Left ventricle myocardium (tissue), 1 donor: Measurements from ENCODE around the gene CPXM2.

- PRO-cap: no peak
These were observed 35.7 kb upstream of the SPADH start for GRCh38 chr10:122636884-122637459.

- PRO-cap: no peak
These were observed 5.5 kb downstream of the C10orf88 start for GRCh38 chr10:122948519-122948999.

- PRO-cap: no peak
These were observed 3.7 kb downstream of the BUB3 start for GRCh38 chr10:123157920-123158371.

- PRO-cap: no peak
These were observed 87.4 kb downstream of the BUB3 start for GRCh38 chr10:123241156-123242376.

DNA sequence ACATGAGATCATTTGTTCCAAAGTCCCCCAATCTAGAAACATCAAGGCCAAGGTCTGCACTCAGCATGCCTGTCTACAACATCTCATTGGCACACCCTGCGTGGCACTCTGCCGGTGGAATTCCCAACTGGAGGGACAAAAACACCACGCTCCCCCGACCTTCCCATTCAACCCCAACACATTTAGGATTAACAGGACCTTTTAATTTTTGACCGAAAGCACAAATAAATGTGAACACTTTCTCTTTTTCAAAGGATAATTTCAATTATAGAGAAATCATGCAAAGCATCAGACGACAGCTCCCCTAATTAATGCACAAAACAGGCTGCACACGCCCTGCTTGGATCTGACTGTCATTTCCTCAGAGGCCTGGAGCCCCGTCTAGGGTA lies 31.3 kb downstream of the CPXM2 start:
- PRO-cap: no peak

DNA sequence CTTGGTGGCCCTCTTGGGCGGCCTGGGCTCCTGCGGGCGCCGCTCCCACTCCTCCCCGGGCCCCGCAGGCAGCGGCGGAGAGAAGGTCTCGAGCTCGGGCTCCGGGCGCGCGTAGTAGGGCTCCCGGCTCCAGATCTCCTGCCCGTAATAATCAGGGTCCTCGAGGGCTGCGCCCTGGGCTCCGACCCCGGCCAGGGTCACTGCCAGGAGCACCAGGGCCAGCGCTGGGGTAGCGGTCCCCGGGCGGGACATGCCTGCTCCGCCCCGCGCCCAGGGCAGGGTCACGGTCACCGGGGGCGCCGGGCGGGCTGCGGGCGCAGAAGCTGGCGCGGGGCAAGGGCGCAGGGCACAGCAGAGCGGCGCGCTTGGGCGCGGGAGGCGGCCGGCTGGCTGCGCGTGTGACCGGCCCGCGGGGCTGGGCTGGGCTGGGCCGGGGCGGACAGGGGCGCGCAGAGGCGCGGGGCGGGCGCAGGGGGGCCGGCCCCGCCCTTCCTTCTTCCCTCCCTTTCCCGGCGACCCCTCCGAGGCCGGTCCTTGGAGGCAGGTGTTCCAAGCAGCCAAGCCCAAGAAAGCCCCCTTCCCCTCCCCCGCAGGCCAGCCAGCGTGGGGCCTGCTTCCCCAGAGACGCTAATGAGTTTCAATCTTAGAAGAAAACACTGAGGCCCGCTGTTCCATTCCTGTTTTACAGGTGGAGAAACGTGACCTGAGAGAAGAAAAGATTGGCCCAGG lies at the start of gene CPXM2:
Gene CPXM2 (minus strand): TSS at position 400 of the 729 bp plus-strand sequence.
- PRO-cap: unidirectional peak, minus-strand start at position 417 of the sequence

GRCh38 chr10:123906176-123906650 lies 14.6 kb upstream of the CPXM2 start:
- PRO-cap: no peak

DNA sequence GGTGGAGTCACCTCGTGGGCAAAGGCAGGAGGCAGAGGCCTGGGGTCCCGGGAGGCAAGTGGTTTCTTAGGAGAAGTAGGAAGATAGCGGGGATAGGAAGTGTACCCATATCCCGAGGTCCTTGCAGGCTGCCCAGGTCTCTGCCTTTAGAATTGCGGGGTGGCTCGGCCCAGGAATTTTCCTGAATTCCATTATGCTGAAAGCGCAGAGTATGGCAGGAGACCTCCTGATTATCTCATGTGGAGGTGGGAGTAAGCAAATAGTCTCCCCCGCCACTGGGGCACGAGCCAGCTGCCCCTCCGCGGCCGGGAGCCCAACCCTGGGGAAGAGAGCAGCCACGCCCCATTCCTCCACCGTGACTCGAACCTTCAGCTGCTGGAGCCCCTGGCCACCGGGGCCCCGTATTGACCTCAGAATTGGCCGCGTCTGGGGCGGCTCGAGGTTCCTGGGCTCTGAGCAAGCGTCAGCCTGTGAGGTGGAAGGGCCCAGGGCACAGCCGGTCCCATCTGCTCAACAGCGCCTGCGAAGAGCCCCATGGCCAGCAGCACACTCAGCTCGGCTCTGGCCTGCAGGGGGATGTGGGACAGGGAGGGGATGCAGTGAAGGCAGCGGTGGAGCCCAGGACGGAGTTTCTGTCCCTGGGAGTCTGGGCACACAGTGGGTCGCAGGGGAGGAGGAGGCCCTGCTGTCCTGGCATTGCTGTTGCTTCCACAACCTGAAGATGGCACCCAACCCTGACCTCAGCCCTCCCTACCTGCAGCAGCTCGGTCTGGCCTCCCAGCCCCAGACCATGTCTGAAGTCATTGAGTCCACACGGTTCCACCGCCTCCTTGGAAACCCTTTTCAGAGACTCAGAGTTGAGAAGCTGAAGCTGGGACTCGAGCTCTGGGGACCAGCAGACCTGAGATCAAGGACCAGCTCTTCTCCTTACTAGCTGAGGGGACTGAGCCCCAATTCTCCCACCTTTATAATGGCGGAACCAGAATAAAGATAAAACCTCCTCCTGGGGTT lies 97.8 kb downstream of the CHST15 start:
- PRO-cap: no peak

GRCh38 chr10:123997407-123997606 lies 96.1 kb downstream of the CHST15 start:
- PRO-cap: no peak

GRCh38 chr10:124151960-124152525 lies 58.6 kb upstream of the CHST15 start:
- PRO-cap: no peak

DNA sequence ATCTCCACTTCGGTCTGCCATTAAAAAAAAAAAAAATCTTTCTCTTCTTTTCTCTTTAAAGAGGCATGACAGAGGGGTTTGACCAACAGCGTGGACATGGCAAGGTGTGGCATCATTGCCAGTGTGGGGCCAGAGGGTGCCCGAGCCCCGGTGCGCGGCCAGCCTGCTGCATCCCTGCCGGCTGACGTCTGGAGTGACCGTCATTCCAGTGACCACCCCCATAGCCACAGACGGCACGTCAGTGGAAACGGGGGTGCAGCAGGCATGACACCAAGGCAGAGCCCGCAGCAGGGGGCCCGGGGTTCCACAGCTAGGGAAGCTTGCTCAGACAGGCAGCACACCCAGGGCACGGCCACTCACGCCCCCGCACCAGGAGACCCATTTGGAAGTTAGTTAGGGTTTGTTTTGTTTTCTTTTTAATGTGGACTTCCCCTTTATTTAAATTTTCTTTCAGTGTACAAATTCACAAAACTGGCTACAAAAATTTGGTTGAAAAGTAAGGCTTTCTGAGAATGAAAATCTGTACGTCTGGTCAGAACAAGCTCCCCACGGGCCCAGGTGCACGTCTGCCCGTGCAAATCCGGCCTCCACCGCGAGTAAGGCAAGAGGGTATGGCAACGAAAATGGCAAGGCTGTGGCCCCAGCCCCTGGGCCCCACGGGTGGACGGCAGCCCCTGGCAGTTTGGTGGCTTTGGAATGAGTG lies 124.4 kb downstream of the FAM53B start:
- PRO-cap: no peak

DNA sequence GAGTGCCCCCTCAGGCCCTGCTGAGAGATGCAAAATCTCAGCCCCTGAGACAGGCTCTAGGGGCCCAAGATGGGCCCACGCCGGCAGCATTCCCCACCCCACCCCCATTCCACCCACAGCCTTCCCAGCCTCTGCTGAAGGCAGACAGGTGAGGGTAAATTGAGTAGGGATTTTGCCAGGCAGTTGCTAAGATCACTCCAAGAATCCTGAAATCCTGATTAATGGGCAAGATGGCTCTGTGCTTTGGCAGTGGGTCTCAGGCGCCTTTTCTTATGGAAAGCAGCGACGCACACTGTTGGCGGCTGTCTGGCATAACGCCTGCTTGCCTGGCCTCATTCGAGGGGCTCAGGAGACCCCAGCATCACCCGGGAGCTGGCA lies 98.8 kb downstream of the FAM53B start:
- PRO-cap: no peak

DNA sequence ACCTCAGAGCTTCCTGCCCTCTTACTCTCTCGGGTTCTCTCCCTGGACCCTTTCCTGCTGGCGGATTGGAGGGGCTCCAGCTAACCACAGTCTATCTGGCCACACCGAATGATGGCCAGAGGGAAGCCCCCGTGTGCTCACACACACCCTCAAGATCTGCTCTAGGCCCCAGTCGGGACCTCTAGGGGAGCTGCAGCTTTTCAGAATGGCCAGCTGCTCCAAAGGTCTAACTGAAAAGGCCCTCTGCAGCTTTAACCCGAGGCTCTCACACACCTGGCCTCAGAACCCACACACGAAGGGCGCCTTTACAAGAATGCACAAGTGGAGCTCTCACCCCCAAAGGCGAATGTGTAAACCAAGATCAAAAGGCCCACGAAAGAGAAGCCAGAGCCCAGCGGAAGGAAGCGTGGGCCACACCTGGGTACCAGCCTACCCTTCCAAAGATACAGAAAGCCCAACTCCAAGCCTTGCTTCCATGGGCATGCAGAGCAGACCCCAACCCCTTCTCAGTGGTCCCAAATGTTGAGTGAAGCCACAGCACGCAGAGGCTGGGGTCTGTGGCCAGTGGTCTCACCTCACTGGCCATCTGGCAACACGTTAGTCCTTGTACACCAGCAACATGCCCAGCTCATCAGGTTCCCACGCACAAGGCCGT lies 65.3 kb downstream of the FAM53B start:
- PRO-cap: no peak

DNA sequence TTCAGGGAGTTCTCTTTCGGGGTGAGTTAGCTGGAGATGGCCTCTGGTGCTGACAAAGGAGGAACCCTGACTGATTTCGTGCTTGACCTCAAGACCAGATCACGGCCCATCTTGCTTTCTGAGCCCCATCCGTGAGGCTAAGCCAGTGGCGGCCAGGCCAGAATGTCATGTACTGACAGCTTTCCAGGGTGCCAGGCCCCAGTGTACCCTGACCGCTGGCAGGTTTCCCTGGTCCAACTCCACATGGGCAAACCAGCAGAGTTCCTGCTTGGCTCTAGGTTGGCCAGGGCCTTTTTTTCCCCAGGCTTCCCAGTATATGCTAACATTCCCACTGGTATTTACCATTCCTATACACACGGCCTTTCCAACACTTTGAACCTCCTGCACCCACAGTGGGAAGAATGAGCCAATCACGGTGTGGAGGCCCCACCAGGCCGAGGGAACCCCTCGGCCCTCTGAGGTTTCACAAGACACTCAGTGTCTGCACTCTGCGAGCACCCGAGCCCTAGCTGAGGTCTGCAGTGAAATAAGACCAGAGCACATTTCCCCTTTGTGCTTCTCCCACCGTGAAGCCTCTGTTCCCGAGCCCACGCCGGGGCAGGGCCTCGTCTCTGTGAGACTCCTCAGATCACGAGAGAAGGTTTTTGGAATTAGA lies 44.1 kb downstream of the FAM53B start:
- PRO-cap: bidirectional peak, plus-strand start at position 258 of the sequence, minus-strand start at position 164 of the sequence

DNA sequence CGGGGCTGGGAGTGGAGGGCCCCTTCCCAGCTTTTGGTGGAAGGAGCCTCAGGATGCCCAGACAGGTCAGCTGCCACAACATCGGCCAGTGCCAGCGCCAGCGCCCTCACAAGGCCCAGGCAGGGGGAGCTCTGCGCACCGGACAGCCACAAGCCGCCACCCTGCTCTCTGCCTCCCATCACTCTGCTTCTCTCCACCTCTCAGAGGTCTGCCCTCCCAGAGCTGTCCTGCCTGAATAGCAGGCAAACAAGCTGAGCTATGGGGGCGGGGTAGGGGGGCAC lies 19.9 kb downstream of the FAM53B start:
- PRO-cap: no peak

DNA sequence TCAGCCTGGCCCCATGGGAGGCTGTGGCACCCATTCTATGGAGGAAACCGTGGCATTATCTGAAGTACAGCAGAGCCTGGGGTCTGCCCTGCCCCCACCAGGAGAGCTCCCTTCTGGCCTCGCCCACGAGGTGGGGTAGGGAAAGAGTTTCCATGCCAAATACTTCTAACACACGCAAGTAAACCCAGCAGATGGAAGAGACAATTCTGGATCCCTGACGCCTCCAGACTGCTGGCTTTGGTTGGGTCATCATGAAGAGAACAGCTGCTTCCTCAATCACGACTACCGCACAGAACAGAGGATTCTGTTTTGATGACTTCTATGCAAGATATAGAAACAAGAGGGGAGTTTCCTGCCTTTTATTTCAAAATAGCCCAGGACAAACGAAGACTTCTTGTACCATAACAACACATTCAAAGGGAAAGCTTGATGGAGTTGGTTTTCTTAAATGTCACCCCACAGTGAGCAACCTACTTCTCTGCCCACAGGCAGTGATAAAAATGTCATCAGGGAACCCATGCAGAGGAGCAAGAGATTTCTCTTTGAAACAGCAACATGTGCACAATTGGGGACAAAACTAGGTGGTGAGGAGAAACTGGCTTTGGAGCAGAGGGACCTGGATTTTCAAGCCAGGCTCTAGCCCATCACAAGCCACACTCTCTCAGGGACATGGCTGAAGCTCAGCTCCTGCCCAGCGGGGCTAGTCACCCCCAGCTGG lies 15.7 kb downstream of the FAM53B start:
- PRO-cap: no peak

- PRO-cap: no peak
These were observed 3.6 kb downstream of the FAM53B start for GRCh38 chr10:124740377-124741252.

DNA sequence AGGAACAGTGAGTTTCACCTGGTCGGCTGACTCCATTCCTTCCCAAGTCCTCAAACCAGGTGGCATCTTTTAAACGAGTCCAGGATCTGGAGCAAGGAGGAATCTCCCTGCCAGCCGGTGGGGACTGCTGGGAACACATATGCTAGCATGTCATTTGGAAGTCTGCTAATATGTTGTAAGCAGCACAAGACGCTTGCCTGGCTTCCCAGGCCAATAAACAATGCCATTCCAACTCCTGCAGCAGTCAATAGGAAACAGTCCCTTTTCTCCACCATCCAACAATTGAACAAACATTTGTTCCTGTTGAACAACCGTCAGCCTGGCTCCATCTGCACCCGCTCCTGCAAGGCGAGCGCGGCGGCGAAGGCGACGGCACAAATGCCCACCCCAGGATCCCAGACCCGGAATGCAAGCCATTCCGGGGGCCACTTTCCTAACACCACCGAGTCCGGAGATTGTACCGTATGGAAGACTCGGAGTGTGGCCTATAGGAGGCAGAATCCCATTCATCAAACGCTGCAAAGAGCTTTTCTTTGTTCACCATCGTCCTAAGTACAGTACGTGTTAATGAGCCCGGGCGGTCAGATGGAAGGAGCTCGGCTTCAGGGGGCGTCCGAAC lies 1.7 kb downstream of the FAM53B start:
- PRO-cap: bidirectional peak, plus-strand start at position 557 of the sequence, minus-strand start at position 326 of the sequence

GRCh38 chr10:124903033-124903628 lies 38.8 kb upstream of the ZRANB1 start:
- PRO-cap: no peak

DNA sequence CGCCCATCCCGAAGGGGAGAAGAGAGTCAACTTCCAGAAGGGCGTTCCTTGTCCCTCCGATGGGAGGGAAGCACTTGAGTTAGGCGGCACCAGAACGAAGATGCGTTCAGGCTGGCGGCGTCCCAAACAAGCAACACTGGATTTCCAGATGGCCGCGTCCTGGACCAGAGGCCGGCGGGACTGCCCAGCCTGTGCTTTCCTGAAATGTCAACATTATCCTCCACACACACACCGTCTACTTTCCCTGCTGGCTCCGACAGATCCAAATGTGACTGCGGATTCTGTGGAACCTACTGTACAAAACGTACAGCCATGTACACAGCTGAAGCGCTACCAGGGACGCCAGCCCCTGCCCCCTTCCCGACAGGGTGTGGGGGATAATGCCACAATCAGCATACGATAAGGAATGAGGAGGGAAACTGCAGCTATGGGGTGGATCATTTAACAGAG lies 4.0 kb downstream of the CTBP2 start:
- PRO-cap: no peak